ENCODE measurements around a stretch of chr9.

DNA sequence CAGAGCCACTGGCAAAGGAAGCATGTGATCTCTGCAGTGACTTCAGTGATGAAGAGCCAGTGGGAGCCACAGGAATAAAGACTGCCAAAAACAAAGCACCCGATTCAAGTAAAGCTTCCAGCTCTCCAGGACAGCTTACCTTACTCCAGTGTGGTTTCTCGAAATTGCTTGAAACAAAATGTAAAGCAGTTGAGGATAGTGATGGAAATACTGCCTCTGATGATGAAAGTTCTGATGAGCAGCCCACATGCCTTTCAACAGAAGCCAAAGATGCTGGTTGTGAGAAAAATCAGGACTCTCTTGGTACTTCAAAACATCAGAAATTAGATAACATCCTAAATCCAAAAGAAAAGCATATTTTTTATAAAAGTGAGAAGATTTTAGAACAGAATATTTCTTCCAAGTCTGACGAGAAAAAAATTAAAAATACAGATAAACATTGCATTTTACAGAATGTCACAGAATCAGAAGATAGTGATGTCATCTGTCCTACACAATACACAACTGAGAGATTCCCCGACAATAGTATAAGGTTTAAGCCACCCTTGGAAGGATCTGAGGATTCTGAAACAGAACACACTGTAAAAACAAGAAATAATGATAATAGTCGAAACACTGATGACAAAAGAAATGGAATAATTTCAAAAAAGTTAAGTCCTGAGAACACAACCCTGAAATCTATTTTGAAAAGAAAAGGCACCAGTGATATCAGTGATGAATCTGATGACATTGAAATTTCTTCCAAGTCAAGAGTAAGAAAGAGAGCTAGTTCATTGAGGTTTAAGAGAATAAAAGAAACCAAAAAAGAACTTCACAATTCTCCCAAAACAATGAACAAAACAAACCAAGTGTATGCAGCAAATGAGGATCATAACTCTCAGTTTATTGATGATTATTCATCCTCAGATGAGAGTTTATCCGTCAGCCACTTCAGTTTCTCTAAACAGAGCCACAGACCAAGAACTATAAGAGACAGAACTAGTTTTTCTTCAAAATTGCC, 96.8 kb downstream of the ERCC6L2 start:
- PRO-cap = no peak

DNA sequence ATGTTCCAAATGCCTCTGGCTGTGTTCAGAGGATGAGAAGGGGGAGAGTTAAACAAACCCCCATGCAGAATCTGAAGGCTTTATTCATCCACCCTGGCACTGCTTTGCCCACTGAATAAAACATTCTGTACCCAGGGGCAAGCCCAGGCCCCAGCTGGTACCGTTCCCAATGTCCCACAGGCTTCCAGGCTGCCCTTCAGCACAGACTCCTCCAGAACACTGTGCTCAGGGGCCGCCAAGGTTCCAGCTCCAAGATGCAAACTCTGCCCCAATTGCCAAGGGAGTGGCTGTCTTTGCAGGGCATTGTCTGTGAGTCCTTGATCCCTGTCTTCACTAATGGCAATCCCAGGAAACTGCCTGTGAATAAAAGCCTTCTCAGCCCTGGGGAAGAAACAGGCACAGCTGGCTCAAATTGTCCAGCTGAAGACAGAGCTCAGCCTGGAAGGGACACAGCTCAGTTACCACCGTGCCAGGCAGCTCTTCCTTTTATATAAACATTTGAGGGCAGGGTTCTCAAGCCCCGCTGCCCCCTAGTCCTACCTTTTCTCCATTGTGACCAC, 185.3 kb downstream of the HSD17B3 start:
- PRO-cap = no peak

DNA sequence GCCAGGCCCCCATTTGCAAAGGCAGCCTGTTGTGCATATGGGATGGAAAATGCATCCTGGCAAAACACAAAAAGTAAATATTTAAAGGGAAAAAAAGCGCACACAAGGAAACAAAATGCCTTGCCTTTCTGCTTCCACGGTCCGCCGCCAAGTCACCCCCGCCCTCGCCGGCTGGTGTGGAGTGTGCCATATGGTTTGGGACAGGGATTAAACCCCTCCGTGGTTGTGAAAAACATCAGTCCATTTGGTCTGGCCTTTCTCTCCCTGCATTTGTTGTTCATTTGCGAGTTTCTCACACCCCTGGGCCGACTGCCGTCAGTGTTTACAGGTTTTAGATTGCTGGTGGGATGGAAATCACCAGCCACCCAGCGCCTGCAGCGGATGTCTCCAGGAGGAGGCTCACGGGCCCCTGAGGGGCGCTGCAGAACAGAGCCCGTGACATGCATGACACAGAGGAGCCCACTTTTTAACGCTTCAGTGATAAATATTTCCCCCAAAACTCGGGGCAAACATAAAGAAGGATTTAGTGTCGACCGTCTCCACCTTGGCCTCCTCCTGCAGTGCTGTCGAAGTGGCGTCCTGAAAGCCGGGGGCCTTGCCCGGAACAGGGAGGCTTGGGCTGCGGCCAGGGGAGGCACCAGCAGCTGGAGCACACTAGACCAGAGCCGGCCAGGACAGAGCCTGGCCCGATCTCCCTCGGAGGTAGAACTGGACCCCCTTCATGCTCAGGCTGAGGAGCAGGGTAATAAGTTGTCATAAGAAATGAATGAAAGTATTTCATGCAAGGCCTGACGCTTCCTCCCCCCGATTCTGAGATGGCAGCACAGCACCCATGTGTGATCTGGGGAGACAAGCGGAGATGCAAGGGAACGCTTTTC, 161.4 kb downstream of the HSD17B3 start:
- PRO-cap = no peak

GRCh38 chr9:96256588-96257211, 45.3 kb downstream of the HSD17B3 start:
- PRO-cap = no peak

- PRO-cap = no peak
These were observed 40.3 kb upstream of the HSD17B3 start for GRCh38 chr9:96342294-96342628.

DNA sequence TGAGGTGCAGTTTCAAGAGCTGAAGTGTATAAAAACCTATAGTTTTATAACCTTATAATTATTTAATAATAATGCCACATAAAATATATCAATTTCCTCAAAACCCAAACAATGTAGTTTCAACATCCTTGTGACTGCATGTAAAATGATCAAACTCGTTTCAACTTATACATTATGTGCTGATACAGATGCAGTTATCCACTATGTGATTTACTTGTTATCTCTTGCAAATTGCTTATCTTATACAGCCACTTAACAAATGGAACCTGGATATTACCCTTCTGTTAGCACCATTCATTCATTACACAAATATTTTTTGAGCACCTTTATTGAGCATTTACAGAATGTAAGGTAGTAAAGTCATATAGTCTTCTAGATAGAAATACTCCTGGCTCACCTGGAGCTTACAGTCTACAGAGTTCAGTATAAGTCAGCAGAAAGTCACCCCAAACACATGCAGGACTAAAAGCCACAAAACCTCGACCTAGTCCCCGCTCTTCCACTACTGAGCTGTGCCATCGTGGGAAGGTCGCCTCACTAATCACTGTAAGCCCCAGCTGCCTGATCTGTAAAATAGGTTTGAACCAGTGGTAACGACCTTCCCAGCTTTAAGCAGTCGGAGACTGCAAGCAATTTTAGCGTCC, 1.6 kb downstream of the ZNF367 start:
- PRO-cap = no peak

- PRO-cap = no peak
These were observed 41.1 kb downstream of the HABP4 start for GRCh38 chr9:96491031-96491495.

DNA sequence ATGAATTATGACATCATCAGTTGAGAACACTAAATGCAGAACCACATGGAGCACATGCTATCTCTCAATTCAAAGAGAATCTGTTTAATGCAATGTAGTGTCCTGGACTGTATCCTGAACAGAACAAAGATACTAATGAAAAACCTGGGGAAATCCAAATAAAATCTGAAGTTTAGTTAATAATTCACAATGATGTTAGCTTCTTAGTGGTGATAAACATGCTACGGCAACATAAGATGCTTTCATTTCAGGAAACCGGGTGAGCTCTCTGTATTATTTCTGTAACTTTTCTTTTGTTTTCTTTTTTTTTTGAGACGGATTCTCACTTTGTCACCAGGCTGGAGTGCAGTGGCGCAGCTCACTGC, 20.2 kb downstream of the CDC14B start:
- PRO-cap = no peak

GRCh38 chr9:96649413-96649857, 5.7 kb downstream of the PRXL2C start:
- PRO-cap = no peak

GRCh38 chr9:97307025-97307464, 414 bp upstream of the CCDC180 start:
- PRO-cap = bidirectional peak, plus-strand start at chr9:97307374, minus-strand start at chr9:97307149

DNA sequence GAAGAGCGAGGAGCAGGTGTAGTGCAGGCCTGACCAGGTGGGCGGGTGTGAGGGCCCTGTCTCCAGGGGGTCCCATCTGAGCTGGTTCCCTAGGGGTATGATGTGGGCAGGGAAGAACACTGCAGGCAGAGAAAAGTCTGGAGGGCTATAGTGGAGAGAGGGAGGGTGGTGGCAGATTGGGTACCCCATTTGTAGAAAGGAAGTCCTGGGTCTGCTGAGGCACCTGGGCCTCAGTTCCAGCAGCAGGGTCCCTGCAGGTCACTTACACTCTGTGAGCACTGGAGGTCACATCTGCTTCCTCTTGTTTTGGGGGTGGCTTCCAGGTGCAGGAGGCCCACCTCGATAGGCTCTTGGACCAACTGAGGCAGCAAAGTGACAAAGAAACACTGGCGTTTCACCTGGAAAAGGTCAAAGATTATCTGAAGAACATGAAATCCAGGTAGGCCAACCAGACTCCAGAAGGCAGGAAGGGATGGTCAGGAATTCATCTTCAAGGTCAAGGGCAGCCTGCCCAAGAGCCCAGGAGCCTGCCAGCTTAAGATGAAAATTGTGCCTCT, 18.9 kb downstream of the CCDC180 start:
- PRO-cap = no peak

DNA sequence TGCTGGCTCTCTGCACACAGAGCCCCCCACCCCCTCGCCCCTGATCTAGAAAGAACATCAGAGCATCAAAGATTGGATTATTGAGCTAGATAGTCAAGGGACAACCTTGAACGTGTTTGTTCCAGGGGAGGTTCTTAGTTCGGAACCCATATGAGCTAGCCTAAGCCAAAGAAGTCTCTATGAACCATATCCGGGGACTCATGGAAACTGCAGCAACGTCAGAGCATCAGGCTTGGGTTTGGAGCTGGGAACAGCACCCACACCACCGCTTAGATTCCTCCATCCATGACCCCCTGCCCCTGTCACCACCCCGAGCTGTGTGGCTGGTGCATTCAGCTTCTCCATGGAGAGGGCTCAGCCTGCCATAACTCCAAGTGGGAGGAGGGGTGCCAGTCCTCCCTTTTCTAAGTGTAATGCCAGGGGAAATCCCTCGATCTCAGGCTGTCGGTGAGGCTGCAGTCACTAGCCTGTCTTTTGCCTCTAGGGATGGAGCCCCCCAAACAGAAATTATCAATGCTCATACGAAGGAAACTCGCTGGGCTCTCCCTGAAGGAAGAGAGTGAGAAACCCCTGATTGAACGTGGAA, 37.7 kb upstream of the TDRD7 start:
- PRO-cap = no peak

DNA sequence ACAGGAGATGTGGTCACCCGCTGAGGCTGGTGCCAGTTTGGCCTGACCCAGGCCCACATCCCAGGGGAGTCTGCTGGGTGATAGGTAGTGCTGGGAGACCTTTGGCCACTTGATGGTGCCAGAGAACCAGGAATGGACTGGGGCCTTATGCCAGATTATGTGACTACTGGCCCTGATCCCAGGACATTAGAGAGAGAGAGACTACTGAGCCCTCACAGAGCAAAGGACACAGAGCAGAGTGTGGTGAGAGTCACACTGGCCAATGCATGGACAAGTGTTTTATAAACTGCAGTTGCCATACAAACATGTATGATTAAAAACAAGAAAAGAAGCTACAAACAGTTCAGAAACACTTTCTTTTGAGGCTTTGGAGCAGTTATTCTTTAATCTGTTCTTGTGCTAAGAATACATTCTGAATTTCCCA, 32.8 kb upstream of the TMOD1 start:
- PRO-cap = no peak

- PRO-cap = no peak
These were observed 44.6 kb downstream of the TMOD1 start for GRCh38 chr9:97546033-97546573.

GRCh38 chr9:97563879-97564913, 62.7 kb downstream of the TMOD1 start:
- PRO-cap = no peak

GRCh38 chr9:97625588-97626201, 7.5 kb downstream of the TSTD2 start:
- PRO-cap = no peak

GRCh38 chr9:97704375-97704604, 7.2 kb upstream of the XPA start:
- PRO-cap = no peak

DNA sequence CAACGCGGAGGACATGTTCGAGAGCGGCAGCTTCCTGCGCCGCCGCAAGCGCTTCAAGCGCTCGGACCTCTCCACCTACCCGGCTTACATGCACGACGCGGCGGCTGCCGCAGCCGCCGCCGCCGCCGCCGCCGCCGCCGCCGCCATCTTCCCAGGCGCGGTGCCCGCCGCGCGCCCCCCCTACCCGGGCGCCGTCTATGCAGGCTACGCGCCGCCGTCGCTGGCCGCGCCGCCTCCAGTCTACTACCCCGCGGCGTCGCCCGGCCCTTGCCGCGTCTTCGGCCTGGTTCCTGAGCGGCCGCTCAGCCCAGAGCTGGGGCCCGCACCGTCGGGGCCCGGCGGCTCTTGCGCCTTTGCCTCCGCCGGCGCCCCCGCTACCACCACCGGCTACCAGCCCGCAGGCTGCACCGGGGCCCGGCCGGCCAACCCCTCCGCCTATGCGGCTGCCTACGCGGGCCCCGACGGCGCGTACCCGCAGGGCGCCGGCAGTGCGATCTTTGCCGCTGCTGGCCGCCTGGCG, 1.3 kb downstream of the FOXE1 start:
- PRO-cap = no peak

- PRO-cap = no peak
These were observed 1.3 kb upstream of the ANP32B start for GRCh38 chr9:97981907-97982163.

GRCh38 chr9:98017169-98017897, 34.2 kb downstream of the ANP32B start:
- PRO-cap = no peak